GM12892 (cell line): ENCODE results near the genes PDE3B and KCNC1.

- RRBS: no CpG with 5 or more reads among the region's 4 CpGs
Observed at GRCh38 chr11:14554665-14555505, 34.7 kb upstream of the PSMA1 start.

DNA sequence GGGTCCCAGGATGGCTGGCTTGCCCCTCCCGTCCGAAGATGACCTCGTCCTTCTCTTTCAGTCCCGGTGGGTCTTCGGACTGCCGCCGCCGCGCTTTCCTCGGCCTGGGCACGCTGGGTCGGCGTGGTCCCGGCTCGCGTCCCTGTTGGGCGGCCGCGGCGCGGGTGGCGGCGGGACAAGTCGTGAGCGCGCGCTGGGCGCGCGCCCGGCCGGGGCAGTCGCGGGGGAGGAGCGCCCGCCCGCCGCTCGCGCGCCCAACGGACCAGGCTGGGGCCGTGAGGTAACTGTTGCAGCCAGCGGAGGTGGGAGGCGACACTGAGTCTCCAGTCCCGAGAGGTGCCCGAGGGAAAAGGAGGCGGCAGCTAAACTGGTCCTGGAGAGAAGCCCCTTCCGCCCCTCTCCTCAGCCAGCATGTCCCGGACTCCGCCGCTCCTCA, at the start of gene PDE3B:
TSS of gene PDE3B (plus strand) at position 326 of the 436 bp plus-strand sequence.
- RRBS: 6% methylated on average over 29 of the region's 52 CpGs

DNA sequence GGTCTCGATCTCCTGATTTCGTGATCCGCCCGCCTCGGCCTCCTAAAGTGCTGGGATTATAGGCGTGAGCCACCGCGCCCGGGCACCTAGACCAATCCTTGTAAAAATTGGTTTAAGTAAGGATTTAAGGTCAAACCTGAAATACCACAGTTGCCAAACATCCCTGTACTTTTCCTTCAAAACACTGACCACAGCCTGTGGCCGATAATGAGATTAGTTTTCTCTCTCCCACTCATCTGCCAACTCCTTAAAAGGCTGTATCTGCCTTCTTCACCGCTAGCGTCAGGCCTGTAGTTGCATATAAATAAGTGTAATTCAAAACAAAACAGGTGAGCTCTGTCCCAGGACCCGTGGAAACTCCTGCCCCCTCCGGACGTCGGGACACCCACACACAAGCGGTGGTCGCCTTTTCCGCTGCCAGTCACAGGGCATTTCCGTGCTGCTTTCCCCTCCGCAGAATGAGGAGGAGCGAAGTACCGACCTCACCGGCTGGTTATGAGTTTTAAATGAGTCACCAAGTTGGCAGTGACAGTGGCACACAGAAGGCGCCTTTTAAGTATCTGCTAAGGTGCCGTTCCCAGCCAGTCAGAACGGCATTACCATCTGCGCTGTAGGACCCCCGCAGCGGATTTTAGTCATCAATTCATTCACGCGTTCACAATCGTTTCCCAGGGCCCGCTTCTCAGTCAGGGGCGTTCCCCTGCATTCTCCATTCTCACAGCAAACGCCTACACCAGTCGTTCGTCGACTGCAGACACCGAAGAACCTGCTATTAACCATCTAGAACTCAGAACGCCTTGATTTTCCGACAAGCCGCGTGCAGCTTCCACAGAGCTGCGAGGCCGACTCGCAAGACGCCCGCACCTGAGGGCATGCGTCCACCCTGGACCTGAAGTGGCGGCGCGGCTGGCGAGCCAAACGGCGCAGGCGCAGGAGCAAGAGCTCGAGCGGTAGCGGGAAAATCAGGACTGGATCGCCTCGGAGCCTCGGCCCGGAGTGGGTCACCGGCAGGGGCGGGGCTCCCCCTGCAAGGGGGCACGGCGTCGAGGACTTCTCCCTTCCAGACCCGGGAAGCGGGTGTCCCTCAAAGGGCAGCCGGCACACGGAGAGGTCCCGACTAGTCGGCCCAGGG, 901 bp downstream of the CYP2R1 start:
- RRBS: 1% methylated on average over 10 of the region's 75 CpGs

GRCh38 chr11:15376000-15376424, 261.3 kb downstream of the INSC start:
- RRBS: no CpG with 5 or more reads among the region's 3 CpGs

- RRBS: no CpG with 5 or more reads among the region's 2 CpGs
Observed at GRCh38 chr11:15697534-15697764, 582.7 kb downstream of the INSC start.

DNA sequence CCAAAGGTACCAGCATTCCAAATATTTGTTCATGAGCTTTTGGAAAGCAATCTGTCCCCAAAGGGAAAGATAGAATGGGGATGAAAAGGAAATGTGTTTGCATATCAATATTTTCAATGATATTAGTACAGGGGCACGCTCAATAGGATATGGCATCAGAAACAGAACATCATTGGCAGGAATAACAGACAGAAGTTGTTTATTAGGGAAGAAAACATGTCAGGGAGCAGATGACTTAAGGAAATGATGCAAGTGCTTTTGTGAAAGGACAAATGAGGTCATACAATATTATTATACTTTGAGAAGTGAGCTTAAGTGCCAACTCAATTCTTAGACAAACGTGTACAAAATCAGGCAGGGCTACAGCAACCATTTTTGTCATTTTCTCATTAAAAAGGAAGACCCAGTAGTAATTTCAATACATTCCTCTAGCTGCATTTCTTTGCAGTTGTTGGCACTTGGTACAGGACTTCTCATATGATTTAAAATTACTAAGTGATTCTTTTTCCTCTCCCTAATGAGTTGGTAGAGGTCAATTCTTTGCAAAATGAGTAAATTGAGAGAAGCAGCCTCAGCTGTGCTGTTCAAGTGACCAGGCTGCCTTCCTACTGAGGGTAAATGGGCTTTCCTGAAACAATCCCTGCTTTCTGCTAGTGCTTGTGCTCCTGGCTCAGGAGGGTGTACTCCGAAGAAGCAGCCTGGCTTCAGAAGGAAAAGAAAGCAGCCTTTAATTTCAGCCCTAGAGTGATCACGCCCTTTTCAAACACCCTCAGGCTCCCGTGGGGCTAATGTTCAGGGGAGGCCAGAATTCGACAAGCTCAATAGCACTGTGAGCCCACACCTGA, 388.2 kb downstream of the SOX6 start:
- RRBS: no CpG with 5 or more reads among the region's 6 CpGs

DNA sequence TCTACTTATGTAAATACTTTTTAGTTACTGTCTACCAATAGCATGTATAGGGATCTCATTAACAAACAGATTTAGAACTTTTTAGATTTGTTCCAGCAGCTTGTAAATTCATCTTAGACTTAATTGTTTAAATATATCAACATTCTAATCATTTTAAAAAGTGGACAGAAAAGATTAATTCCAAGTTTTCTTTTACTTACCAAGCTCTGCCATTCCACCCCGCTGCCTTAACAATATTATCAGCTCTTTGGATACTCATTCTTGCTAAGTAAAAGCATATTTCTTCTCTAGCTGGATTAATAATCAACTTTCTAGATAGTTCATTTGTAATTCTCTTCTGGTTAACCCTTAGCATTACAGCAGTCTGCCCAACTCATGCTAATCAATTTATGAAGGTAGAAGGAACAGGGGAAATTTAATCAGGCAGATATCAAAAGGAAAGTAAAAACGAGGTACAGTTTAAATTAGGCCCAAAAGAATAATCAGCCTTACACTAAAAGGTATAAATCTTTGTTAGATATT, 41.0 kb upstream of the SOX6 start:
- RRBS: no CpG with 5 or more reads among the region's 2 CpGs

- RRBS: no CpG with 5 or more reads among the region's 25 CpGs
Observed at GRCh38 chr11:16610494-16610977, 127.9 kb upstream of the C11orf58 start.

GRCh38 chr11:16613378-16614465, 124.7 kb upstream of the C11orf58 start:
- RRBS: no CpG with 5 or more reads among the region's 80 CpGs

- RRBS: no CpG with 5 or more reads among the region's 6 CpGs
Observed at GRCh38 chr11:16803938-16804873, 65.8 kb downstream of the C11orf58 start.

DNA sequence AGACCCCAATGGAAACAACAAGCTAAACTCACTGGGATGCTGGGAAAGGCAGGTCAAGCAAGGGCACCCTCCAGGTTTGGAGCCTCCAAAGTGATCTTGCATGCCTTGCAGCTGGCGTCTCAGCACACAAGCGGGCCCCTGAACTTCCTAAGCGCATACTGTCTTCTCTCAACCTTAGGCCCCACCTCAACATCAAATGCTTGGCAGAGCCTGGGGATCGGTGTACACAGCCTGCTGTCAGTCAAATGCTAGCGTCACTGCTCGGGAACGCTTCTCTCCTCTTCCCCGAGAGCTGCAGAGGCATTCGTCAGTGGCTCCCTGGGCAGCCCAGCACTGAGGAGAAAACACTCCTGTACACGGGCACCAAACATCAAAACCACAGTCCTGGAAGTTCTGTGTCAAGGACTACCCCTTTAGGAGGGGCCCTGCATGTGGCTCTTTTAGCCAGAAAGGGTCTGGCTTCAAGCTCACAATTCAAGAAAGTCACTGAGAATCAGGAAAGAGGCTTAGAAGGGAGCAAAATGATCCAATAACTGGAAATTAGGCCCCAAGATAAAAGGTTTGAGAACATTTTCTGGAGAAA, 125.0 kb downstream of the C11orf58 start:
- RRBS: no CpG with 5 or more reads among the region's 10 CpGs

GRCh38 chr11:16864884-16865247, 126.4 kb downstream of the C11orf58 start:
- RRBS: no CpG with 5 or more reads among the region's 1 CpG

DNA sequence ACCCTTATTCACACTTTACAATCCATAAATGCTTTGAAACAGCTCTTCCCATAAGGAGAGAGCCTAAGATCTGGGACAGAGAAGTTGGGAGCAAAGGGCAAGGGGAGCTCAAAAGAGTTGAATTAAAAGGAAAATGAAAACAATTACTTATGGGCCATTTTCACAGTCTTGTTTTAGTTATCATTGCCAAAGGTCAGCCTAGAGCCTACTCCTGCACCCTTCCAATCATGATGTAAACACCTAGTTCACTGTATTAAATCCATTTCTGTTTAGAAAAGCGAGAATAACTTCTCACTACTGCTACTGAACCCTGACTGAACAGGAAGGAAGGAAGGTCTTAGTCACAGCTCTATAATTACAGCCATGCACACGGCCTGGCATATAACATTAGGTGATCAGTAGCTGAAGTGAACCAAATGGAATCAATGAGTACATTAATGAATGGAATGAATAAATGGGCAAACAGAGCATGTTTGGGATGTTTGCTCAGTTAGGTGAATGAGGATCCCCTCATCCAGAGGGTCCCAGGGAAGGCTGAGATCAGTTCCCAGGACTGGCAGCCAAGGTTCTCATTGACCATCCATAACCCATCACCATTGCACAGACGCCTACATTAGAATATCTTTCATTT, 111.2 kb downstream of the PLEKHA7 start:
- RRBS: no CpG with 5 or more reads among the region's 3 CpGs

DNA sequence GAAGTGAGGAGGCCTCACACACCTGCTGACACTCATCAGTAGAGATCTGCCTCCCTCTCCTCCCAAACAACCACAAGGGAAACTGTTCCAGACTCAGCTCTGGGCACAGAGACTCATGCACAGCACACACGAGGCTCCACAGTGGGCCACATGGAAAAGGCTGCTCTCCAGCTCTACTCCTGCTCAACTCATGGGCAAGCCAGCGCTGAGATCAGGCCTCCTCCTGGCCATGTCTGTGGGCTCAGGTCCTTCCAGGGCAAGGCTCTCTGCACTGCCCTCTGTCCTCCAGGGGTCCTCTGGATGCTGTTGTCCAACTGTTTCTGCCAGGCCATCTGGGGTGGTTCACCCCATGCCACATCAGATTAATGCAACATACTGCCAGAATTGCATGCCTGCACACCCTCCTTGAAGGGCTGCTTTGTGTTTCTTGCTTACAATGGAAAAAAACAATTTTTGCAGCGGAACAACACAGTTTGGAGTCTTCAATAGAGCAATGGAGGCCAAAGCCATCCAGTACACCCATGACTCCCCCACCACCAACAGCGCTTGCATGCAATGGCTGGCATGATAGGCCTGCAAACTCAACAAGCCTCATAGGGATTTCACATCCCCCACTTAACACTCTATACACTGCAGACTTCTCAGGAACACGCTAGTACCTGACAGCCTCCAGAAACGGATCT, 45.9 kb downstream of the PLEKHA7 start:
- RRBS: no CpG with 5 or more reads among the region's 6 CpGs

GRCh38 chr11:17356420-17357113, 5.0 kb downstream of the NCR3LG1 start:
- RRBS: no CpG with 5 or more reads among the region's 10 CpGs

- RRBS: no CpG with 5 or more reads among the region's 39 CpGs
Observed at GRCh38 chr11:17387447-17388308, 781 bp downstream of the KCNJ11 start.

DNA sequence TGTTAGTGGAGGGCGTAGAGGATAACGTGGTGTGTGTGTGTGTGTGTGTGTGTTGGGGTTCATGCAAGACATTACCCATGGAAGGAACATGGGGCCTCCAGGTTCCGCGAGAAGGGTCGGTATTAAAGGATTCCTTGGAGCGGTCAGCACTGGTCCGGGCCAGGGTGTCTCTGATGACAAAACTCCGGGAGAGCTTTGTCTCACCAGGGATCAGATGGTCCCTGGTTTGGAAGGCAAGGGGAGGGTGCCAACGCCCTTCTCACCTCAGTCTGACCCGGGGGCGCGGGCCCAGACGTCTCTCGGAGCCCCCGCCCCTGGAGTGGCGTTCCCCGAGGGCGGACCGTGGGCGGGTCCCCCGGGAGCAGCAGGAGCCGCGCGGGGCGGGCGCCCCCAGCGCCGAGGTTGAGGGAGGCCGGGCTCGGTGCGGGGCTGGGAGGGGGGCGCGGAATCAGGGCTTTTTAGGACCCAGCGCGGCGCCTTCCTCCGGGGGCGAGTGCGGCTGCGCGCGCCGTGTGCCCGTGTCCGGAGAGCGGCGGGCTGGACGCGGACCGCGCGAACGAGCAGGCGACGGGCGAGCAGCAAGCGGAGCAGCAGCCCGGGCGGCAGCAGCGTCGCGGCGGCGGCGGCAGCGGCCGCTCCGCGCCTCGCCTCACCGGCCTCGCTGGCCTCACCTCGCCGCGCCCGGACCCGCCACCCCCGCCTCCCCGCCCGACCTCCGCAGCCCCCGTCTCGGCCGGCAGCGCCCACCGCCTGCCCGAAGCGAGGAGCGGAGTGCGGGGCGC, at the start of gene KCNC1:
TSS of gene KCNC1 (plus strand) at position 547 of the 782 bp plus-strand sequence.
- RRBS: 2% methylated on average over 79 of the region's 91 CpGs

- RRBS: no CpG with 5 or more reads among the region's 3 CpGs
Observed at GRCh38 chr11:18019823-18020582, 7.2 kb upstream of the SERGEF start.

- RRBS: no CpG with 5 or more reads among the region's 3 CpGs
Observed at GRCh38 chr11:18321626-18321896, 379 bp downstream of the HPS5 start.